Metastatic Breast Carcinoma in the Brain (tissue), 10 donors: ENCODE measurements around a stretch of chr21.

- PRO-cap, 10 experiments: no peak in any of the 10 experiments
Observed at GRCh38 chr21:41431718-41432206, 5.7 kb downstream of the MX1 start.

DNA sequence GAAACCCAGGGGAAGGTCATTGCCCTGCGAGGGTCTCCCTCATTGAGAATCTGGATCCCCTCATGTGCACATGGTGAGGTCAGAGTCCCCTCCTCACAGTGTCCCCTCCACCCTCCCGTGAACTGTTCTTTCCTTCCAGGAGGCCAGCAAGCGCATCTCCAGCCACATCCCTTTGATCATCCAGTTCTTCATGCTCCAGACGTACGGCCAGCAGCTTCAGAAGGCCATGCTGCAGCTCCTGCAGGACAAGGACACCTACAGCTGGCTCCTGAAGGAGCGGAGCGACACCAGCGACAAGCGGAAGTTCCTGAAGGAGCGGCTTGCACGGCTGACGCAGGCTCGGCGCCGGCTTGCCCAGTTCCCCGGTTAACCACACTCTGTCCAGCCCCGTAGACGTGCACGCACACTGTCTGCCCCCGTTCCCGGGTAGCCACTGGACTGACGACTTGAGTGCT, 32.4 kb downstream of the MX1 start:
- PRO-cap, 10 experiments: peak in 2 of 10 experiments; most common plus-strand start position 258 of the sequence (in 2)

DNA sequence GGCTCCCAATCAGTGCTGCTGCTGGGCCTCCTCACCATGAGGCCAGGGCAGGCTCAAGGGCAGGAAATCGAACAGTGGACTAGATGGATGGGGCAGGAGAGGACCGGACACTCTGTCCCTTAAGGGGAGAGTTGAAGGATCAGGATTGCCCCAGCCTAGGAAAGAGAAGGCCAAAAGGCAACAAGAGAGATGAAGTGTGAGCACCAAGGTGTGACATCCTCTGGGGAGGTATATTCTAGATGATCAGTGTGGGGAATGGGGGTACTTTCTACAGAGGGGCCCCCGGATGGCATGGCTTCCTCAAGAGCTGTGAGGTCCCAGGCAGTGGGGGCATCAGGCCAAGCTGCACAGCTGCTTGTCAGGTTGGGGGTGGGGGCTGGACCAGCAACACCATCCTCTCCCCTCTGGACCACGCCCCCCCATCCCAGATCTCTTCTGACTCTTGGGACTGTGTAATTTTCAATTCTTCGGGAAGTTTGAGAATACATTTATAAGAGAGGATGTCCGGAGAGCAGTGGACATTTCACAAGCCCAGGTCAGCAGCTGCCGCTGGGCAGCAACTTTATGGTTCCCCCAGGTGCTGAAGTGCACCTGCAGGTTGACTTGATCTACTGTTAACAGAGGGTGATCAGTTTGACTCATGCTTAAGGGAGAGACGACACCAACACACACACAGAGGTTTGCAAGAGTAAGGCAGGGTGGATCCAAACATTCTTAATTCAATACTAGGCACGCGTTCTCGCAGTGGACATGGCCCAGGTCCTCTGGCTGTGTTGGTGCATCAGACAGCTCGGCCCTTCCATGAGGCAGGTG, 34.1 kb downstream of the MX1 start:
- PRO-cap, 10 experiments: peak in 1 of 10 experiments; most common plus-strand start position 242 of the sequence (in 1)

- PRO-cap, 10 experiments: no peak in any of the 10 experiments
Observed at GRCh38 chr21:41467299-41468169, 40.4 kb downstream of the TMPRSS2 start.

DNA sequence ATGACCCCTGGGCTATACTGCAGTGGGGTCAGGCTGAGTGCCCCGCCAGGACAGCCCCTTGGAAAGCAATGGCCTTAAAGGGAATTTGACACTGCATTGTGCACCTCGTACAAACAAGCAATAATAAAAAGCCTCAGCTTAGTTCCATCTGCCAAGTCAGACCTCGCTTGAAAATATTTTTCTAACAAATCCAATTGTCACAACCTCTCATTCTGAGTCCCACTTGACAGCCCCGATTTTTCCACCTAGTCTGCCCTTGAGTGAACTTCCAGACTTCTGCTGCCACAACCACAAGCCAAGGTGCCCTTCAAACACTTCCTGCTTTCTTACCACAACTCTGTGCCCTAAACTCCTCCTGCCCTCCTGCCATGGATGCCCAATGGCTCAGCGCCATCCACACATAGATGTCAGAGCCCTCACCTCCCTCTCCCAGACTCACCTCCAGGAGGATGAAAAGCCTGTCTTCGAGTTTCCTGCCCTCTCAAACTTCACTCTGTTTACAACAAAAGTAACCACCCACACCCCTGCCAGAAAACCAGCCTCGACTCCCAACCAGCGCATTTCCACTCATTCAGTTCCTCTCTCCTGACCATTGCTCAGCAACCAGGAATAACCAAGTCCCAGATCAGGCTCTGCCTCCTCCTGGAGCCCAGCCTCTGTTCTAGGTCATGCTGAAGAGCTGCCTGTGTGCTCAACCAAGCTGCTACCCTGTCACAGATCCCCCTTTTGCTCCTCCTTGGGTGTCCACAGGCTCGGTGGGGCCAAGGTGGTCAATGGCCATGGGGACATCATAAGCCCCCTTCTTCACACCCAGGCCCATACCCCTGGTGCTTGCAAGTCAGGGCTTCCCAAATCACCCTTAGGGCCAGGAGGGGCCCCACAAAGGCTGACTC, 3.8 kb downstream of the TMPRSS2 start:
- PRO-cap, 10 experiments: no peak in any of the 10 experiments

- PRO-cap, 10 experiments: no peak in any of the 10 experiments
Observed at GRCh38 chr21:41526276-41526694, 18.3 kb upstream of the TMPRSS2 start.

- PRO-cap, 10 experiments: no peak in any of the 10 experiments
Observed at GRCh38 chr21:41558002-41558278, 50.0 kb upstream of the TMPRSS2 start.

DNA sequence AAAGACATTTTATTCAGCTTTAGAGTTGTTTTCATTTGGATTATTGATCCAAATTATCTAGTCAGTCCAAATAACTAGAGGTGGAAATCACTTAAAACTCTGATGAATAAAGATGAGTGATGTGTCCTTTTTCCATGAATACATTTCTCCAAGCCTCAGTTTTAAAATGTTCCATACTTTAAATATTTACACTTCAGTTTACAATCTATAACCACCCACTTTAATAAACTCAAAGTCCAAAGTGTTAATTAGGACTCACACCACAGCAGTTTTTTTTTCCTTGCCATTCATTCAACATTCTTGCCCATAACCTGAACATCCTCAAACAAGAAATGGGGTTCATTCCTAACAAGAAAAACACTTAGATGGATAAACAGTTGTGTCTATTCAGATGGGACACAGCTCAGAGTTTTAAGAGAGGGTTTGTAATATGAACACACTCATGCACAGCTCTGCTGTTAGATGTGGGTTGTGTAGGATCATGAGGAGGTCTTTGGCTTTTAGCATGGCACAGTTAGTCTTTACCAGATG, 71.2 kb upstream of the TMPRSS2 start:
- PRO-cap, 10 experiments: no peak in any of the 10 experiments

DNA sequence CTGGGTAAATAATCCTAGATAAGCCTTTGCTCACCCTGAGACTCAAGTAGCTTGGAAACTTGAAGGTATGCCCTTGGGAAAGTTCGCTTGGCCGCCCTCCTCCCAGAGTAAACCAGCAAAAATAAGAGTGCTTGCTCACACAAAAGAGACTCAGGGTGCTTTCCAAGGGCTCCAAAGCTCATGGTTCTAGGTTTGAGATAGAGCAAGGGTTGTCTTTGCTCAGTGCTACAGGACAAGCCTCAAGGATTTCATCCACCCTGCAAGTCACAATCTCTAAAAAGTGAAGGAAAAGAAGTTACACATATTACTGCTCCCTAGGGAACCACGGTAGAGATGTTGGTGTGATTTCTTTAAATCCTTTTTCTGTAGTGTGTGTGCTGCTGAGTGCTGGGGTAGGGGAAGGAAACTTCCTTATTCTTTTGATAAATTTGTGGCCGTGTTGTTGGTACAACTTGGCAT, 86.0 kb upstream of the TMPRSS2 start:
- PRO-cap, 10 experiments: no peak in any of the 10 experiments

GRCh38 chr21:41630250-41630562, 122.2 kb upstream of the TMPRSS2 start:
- PRO-cap, 10 experiments: peak in 2 of 10 experiments; most common plus-strand start chr21:41630399 (in 2); most common minus-strand start chr21:41630404 (in 1)

- PRO-cap, 10 experiments: peak in 1 of 10 experiments; most common plus-strand start chr21:41634609 (in 1); most common minus-strand start chr21:41634237 (in 1)
Observed at GRCh38 chr21:41633983-41634938, 126.3 kb upstream of the TMPRSS2 start.

GRCh38 chr21:41648104-41649150, 118.4 kb downstream of the RIPK4 start:
- PRO-cap, 10 experiments: peak in 1 of 10 experiments; most common plus-strand start chr21:41648368 (in 1); most common minus-strand start chr21:41648274 (in 1)

GRCh38 chr21:41680923-41681963, 85.6 kb downstream of the RIPK4 start:
- PRO-cap, 10 experiments: peak in 9 of 10 experiments; most common plus-strand start chr21:41681525 (in 5); most common minus-strand start chr21:41681446 (in 9)

GRCh38 chr21:41729938-41730379, 36.9 kb downstream of the RIPK4 start:
- PRO-cap, 10 experiments: no peak in any of the 10 experiments

- PRO-cap, 10 experiments: no peak in any of the 10 experiments
Observed at GRCh38 chr21:41901138-41902042, 22.2 kb upstream of the PRDM15 start.

- PRO-cap, 10 experiments: peak in 1 of 10 experiments; most common plus-strand start chr21:41973717 (in 1); most common minus-strand start chr21:41973514 (in 1)
Observed at GRCh38 chr21:41973390-41973797, 19.6 kb upstream of the C2CD2 start.

GRCh38 chr21:42156951-42157612, 61.9 kb upstream of the ABCG1 start:
- PRO-cap, 10 experiments: no peak in any of the 10 experiments

DNA sequence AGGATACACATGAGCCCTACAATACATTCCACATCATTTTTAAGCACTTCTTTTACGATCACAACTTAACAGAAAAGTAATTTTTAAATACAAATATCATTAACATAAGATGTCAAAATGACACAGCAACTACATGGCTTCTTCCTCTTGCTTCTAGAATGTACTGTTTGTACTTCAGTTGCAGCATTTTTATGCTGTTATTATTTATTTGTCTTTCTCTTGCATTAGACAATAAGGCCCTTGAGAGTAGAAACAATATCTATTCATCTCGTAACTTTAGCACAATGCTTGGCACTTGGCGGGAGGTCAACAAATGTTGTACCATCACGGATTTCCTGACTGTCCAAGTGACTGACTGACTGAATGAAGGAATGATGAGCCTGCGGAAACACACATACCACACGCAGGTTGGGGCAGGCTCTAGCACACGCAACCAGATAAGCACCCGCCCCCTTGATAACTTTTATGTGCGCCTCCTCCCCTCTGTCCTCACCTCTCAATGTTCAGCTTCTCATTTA, 48.0 kb upstream of the ABCG1 start:
- PRO-cap, 10 experiments: no peak in any of the 10 experiments

GRCh38 chr21:42209746-42210575, 9.0 kb upstream of the ABCG1 start:
- PRO-cap, 10 experiments: peak in 2 of 10 experiments; most common plus-strand start chr21:42210269 (in 1); most common minus-strand start chr21:42210209 (in 2)

DNA sequence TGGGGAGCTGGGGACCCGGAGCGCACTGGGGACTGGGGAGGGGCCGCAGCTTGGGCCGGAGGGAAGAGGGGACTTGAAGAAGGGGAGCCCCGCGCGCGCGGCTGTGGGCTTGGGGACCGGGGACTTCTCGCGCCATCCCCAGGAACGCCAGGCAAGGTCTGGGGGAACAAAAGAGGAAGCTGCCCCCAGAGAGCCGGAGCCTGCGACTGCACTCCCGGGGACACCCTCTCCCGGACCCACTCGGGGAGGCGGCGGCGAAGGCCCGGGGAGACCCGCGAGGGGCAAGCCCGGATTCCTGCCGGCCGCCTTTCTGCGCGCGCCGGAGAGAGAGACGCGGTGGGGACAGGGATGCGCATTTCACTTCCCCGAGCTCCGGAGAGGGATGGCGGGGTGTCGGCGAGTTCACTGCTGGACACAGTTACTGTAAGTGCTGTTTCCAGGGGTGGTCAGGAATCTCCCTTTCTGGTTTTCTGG, 721 bp downstream of the ABCG1 start:
- PRO-cap, 10 experiments: peak in 3 of 10 experiments; most common plus-strand start position 325 of the sequence (in 1); most common minus-strand start position 331 of the sequence (in 3)